ENCODE results near the genes MEIKIN, SLC22A4 and SLC22A5.

- PRO-cap, result no peak
These were observed 1.6 kb downstream of the CDC42SE2 start for GRCh38 chr5:131265256-131265988.

DNA sequence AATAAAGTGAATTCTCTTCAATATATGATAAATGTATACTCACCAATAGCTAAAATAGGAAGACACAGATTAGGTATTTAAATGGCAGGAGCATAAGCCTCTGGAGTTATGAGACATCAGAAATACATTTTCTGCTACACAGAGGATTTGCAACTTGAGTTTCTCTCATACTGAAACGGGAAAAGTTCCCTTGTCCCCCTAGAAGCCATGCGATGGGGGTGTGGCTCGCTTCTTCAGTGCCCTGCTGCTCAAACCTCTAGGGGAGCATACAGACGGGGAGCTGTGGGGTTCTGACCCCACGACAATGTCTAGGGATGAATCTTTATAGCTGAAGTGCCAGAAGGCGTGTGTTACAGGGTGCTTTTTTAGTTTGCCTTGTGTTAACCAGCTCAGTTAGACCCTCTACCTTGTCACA, 97.4 kb downstream of the CDC42SE2 start:
- PRO-cap, result no peak

DNA sequence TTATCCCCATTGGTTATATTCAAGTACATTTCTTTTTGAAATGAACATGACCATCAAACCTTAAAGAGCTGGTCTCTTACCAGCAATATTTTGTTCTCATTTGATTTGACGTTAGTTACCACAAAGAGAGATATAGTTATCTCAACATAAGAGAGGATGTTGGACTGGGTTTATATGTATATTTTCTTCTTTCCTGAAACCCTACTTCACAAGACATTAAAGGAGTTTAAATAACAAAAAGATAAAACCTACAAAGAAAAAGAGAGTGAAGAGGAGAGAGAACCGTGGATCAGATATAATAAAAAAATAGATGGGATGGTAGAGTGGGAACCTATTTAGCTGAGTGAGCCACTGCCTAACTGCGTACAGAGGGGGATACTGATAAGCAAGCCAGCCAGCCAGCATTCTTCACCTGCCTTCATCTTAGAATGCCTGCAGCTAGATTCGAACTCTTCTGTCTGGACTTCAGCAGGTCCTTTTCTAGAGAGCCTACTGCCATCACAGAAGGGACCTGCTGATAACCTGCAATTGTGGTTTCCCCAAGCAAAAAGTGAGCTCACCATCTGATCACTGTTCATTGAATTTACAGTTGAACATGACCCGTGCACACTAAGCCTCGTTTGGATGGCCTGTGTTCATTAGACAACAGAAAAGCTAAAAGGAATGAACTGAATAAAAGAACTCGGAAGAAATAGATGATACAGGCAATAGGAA, 109.3 kb downstream of the CDC42SE2 start:
- PRO-cap, result no peak

- PRO-cap, result no peak
These were observed 130.6 kb downstream of the RAPGEF6 start for GRCh38 chr5:131504456-131504878.

- PRO-cap, result no peak
These were observed 61.9 kb downstream of the RAPGEF6 start for GRCh38 chr5:131573010-131573663.

DNA sequence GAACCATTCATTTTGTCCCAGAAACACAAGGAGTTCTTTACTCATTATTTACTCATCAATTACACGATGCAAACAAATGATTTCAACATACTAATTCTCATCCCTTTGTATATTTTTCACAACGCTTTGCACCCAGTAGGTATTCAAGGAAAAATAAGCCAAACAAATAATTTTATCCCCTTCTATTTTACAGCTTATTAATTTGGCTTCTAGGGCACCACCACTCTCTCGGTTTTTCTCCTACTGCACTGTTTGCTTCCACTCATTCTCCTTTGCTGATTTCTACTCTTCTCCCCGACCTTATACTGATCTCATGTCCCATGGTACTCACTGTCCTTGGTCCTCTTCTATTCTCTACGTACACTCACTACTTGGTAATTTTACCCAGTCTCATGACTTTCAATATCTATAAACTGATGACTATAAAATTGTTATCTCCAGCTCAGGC, 4.2 kb downstream of the RAPGEF6 start:
- PRO-cap, result no peak

DNA sequence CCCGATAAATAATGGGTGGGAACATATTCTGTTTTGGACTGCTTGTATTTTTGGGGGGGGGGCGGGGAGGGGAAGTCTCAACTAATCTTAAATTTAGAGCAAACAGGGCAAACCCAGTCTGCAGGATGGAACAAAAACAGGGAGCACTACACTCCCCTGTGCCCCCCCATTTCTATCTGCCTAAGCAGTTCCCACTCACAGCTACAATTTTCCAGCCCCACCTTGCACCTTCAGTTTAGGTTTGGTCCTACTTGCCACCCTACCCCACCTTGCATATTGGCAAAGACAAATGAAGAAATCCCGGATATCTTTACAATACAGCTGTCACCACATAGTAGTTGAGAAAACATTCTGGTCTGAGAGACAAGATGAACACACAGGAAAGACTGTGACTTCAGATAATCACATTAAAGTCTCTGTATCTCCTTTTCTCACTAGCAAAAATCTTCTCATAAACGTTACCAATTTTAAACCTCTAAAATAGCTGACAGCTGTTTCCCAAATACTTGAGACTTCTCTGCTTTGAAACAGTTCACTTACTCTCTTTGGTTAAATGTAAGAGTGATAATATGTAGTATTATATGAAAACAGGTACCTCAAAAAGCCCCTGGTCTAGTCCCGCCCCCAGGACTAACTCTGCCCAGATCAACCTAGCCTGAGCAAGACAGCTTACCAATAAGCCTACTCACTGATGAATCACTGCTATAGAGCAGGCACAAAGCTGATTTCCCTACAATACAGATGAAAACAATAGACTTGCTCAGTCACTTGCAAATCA, 5.2 kb upstream of the RAPGEF6 start:
- PRO-cap, result no peak

DNA sequence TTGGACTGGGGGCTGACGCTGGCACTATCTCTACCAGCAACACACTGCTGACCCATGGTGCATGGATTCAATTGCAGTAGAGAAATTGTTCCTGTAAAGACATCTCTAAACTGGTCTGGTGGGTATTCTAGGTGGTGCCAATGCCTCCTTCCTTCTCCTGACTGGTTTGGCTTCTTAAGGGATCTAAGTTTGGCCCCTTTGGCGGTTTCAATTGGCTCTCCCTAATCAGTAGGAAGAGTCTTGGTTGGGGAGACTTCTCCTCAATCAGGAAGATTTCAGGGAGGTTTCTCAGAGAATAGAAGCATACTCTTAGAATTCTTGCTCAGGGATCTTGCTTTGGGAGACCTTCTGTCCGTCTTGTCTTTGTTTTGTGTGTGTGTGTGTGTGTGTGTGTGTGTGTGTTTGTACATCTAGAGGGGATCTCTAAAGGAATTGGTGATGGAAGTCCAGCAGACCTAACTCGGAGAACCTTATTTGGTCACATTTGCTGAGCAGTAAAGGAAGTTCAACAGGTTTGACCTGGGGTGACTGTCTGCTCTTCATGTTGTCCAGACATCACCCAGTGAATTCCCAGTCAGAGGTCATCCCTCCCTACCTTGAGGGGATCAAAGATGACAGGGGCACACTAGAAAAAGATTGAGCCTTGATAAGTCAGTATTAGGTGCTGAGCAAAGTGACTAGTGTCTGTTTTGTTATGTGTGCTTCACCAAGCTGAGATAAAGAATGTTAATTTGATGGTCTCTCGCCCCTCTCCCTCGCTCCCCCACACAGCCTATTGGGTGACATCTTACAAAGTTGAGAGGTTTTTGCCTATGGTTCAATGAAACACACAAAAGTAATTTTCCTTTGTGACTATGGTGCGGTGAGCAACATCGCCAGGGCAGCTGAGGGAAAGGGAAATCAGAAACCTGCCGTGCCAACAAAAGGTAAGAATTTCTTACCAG, 26.1 kb upstream of the RAPGEF6 start:
- PRO-cap, result no peak

GRCh38 chr5:131711870-131712756, 77.1 kb upstream of the RAPGEF6 start:
- PRO-cap, result no peak

DNA sequence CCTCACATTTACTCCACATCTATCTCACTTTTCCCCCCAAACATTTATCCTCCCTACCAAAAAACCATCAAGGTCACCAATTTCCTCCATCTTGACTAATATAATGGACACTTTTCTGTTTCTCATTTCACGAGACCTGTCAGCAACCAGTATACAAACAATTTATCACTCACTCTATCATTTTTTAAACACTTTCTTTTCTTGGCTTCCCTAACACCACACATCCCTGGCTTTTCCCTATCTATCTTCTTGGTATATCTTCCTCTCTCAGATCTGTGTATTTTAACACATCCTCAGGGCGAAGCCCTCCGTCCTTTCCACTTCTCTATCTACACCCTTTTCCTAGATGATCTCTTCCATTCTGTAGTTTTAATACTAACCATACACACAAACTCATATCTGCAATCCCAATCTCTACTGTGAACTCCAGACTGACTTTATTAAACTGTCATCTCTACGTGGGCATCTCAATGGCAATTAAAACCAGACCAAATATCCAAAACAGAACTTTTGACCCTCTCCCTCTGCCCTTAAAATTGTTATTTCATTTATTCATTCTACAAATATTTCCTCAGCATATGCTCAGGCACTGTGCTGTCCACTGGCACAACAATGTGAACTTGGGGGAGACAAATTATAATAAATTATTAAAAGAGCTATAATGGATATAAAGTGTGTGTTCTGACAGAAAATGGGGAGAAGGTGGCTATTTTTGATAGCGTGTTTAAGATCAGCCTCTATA, 7.1 kb downstream of the FNIP1 start:
- PRO-cap, result no peak

DNA sequence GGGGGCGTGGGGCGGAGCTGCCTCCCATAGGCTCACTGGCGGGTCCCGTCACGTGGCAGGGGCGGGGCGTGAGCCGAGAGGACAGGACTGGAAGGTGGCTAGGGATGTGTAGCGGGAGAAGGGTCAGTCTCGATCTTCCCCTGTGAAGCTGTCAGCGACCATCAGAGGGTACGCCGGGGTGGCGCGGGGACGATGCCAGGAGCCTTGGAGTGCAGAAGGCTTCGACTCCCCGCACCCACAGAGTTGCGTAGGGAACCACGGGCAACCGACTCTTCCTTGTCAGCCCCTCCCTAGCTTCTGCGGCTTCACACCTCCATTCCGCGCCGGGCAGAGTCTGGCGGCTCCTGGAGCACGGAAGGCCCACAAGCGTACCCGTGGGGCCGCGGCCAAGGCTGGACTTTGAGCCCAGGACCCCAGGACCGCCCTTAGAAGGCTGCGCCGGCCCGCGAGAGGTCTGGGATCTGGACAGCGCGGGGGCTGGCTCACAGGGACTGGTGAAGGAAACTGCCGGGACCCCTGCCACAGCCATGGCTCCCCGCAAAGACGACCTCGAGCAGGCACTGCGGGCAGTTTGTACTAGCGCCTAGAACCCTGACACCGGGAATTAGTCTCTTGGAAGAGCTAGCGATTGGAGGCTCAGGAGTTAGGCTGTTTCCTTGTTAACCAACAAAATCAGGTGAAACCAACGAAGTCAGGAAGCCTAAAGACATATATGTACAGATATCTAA, 485 bp upstream of the FNIP1 start:
- PRO-cap, result bidirectional peak, plus-strand start at position 58 of the sequence, minus-strand start outside the sequence

DNA sequence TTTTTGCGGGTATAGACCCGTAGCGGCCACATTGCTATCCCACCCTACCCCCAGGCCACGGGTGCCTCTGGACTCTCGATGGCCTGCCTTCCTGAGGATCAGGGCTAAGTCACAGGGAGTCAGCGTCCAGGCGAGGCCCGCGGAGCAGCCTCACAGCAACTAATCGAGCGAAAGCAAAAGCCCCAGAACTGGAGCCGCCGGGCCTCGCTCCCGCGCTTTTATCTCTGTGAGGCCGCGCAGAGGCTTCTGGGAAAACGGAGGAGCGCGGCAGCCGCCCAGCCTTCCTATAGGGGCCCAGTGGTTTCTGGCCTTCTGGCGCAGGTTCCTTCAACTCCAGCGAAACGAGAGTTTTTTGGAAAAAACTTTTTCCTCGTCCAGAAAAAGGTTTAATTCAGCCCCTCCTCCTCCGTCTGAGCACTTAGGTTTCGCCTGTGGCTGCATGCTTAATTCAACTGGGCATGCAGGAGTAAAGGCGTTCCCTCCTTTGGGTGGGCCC, at the start of gene MEIKIN:
TSS of gene MEIKIN (minus strand) at position 190 of the 496 bp plus-strand sequence.
- PRO-cap, result no peak

DNA sequence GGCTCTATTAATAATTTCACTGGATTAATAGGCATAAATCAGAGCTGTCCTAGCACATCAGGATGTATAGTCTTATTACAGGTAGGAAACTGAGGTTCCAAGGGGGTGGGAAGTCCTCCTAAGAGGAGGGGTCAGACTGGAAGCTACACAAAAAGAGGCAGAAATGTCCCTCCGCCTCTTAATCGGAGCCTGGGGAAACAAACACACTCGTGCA, 1.3 kb upstream of the SLC22A4 start:
- PRO-cap, result no peak

DNA sequence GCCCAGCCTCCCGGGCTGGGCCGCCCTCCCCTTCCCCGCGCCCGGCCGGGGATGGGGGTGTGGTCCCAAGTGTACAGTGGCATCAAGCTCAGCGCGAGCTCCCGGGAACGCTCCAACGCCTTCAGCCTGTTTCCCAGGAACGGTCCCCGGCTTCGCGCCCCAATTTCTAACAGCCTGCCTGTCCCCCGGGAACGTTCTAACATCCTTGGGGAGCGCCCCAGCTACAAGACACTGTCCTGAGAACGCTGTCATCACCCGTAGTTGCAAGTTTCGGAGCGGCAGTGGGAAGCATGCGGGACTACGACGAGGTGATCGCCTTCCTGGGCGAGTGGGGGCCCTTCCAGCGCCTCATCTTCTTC, at the start of gene SLC22A4:
TSS of gene SLC22A4 (plus strand) at position 68 of the 359 bp plus-strand sequence.
- PRO-cap, result bidirectional peak, plus-strand start at position 85 of the sequence, minus-strand start outside the sequence

DNA sequence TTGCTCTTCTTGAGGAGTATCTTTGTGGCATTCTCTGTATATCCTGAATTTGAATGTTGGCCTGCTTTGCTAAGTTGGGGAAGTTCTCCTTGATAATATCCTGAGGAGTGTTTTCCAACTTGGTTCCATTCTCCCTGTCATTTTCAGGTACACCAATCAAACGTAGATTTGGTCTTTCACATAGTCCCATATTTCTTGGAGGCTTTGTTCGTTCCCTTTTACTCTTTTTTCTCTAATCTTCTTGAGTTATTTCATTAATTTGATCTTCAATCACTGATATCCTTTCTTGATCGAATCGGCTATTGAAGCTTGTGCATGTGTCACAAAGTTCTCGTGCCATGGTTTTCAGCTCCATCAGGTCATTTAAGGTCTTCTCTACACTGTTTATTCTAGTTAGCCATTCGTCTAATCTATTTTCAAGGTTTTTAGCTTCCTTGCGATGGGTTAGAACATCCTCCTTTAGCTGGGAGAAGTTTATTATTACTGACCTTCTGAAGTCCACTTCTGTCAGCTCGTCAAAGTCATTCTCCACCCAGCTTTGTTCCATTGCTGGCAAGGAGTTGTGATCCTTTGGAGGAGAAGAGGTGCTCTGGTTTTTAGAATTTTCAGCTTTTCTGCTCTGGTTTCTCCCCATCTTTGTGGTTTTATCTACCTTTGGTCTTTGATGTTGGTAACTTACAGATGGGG, 21.1 kb upstream of the SLC22A5 start:
- PRO-cap, result no peak

GRCh38 chr5:132369190-132370329, at the start of gene SLC22A5:
TSS of gene SLC22A5 (plus strand) at chr5:132369710.
- PRO-cap, result bidirectional peak, plus-strand start at chr5:132369713, minus-strand start at chr5:132369606; bidirectional peak, plus-strand start at chr5:132370176, minus-strand start at chr5:132370178

- PRO-cap, result no peak
These were observed 41.9 kb downstream of the SLC22A5 start for GRCh38 chr5:132411539-132411689.

DNA sequence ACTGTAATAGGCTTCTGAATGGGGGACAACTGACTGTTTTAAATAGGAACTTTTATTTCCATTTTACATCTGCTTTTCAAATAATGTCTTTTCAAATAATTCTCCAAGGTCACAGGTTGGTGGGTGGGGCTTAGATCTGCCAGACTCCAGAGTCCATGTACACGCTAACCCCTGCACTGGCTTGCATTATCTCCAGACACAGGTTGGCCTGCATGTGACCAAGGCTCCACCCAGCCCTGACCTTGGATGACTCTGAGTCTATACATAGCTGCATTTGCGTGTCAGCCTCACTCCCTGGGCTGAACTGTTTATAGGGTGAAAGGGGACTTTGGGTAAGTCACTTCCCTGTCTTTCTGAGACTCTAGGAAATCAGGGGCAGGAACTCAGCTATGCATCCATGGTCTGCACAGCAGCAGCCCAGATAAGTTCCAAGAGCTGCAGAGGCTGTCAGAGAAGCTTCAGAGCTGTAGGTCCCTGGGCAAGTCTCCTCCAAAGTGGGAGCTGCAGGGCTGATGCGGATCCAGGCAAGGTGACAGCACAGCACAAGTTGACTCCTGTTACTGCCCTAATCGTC, 53.2 kb downstream of the SLC22A5 start:
- PRO-cap, result unidirectional peak, plus-strand start at position 356 of the sequence; unidirectional peak, plus-strand start at position 392 of the sequence

GRCh38 chr5:132446658-132447014, 43.9 kb downstream of the IRF1 start:
- PRO-cap, result no peak

GRCh38 chr5:132464190-132465020, 26.2 kb downstream of the IRF1 start:
- PRO-cap, result unidirectional peak, minus-strand start at chr5:132464357